ENCODE data around the genes PHTF1, BCAS2 and NHLH2.

DNA sequence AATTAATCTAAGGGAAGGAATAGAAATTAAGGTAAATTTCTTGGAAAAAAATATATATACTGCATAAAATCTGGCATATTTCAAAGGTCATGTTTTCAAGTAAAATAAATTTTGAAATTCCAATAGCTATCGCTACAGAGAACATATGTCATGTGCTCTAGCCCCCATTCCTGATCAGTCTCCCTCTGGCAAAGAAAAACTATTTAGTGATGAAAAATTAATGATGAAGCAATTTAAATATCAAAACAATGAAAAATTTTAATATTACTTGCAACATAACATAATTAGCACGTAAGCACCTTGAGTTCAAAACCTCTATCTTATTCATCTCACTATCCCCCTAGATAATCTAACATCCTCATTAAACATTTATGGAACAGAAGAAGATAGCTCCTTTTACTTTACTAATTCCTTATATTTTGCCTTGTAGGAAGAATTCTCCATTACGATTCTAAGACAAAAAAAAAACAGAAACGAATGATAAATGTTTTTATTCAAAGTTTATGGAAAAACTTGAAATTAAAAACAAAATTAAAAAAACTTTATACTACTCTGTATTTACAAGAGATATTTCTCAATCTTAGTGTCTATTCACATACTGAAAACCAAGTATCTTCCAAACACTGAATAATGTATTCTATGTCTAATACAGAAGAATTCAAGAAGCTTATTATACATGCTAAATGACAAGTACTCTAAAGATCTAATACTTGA, 59.3 kb downstream of the PHTF1 start:
- PRO-cap, result no peak

GRCh38 chr1:113759350-113760484, at the start of gene PHTF1:
TSS of gene PHTF1 (minus strand) at chr1:113759486.
- PRO-cap, result bidirectional peak, plus-strand start at chr1:113759496, minus-strand start at chr1:113759473; bidirectional peak, plus-strand start at chr1:113759609, minus-strand start at chr1:113759545; unidirectional peak, minus-strand start at chr1:113759895; unidirectional peak, minus-strand start at chr1:113759996

- PRO-cap, result no peak
These were observed 1.2 kb downstream of the RSBN1 start for GRCh38 chr1:113811181-113811442.

GRCh38 chr1:113811443-113812352, 578 bp downstream of the RSBN1 start:
- PRO-cap, result unidirectional peak, plus-strand start at chr1:113811886; bidirectional peak, plus-strand start at chr1:113812663, minus-strand start at chr1:113812289

DNA sequence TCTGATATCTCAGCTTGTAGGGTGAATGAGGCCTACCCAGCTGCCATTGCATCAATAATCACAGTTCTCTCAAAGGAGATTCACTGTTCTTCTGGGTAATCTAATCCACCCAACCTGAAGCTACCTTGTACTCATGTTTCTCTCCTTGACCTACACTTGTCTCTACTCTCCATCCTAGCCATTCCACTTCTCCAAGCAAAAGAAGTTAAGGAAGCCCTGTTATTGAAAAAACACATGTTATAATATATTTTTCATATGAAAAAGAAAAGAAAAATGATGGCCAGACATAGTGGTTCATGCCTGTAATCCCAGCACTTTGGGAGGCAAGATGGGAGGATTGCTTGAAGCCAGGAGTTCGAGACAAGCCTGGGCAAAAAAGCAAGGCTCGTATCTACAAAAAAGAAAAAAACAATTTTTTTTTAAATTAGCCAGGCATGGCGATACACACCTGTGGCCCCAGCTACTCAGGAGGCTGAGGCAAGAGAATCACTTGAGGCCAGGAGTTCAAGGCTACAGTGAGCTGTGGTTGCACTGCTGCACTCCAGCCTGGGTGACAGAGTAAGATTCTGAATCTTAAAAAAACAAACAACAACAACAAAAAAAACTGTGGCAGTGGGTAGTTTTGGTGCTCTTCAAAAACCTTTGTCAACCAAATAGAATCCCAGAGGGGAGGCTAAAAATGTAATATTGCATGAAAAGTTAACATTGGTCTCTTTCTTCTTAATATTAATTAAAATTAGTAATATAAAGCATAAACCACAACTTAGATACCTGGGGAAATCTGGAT, 16.7 kb downstream of the BCL2L15 start:
- PRO-cap, result no peak

- PRO-cap, result no peak
These were observed 4.1 kb downstream of the HIPK1 start for GRCh38 chr1:113932825-113933970.

DNA sequence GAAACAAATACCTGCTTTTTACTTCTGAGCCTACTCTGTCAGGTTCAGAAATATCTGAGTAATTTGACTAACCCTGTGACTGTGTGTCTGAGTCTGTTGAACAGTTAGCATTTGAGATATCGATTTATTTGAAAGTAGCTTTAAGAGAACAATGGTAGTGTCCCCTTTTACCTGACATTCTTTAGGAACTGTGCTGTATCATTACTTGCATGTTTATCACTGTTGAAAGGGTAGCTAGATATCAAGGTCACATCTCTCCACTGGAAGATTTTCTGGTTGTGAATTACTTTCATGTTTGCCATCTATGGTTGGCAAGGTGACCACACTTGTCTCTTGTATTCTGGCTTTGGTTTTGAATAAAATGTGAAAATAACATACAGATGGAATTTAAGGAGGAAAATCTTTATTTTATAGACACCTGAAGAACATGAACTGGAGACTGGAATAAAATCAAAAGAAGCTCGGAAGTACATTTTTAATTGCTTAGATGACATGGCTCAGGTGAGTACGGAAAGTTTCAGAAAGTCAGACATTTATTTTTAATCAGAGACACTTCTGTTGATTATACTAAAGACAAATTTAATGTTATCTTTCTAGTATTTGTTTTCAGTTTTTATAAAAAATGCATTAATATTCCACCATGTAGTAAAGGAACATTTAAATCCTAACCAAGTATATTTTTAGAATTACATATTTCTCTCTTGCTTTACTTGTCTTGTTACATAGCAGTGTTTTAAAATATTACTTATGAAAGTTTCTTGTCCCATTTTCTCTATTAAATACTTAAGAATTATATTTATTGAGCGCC, 23.9 kb upstream of the OLFML3 start:
- PRO-cap, result no peak

DNA sequence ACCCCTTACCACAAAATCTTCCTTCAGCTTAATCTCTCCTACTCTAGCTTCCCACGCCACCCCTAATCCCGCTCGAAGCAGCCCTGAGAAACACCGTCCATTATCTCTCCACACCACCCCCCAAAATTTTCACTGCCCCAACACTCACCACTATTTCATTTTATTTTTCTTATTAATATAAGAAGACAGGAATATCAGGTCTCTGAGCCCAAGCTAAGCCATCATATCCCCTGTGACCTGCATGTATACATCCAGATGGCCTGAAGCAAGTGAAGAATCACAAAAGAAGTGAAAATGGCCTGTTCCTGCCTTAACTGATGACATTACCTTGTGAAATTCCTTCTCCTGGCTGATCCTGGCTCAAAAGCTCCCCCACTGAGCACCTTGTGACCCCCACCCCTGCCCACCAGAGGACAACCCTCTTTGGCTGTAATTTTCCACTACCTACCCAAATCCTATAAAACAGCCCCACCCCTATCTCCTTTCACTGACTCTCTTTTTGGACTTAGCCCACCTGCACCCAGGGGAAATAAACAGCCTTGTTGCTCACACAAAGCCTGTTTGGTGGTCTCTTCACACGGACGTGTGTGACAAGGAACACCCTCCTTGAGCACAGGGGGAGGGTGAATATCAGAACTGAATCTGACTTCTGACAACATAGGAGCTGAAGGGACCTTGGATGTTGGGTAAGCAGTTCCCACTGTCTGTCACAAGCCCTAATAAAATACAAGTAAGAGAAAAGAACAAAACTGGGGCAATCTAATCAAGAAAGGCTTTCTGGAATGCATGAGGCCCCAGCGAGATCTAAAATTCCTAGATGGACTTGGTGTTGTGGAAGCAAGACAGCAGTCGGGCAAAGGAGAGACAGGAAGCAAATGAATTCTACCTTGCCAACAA, 52.9 kb downstream of the OLFML3 start:
- PRO-cap, result no peak

DNA sequence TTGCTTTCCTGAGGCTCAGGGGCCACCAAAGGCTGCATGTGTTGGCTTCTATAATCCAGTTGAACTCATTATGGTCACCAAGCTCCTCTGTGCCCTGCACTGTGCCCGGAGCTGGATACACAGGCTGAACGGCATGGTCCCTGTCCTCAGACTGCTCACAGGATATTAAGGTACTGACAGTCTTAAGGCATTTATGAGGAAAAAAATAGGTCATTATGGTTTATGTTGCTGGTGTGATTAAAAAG, 117.1 kb upstream of the SYT6 start:
- PRO-cap, result no peak

DNA sequence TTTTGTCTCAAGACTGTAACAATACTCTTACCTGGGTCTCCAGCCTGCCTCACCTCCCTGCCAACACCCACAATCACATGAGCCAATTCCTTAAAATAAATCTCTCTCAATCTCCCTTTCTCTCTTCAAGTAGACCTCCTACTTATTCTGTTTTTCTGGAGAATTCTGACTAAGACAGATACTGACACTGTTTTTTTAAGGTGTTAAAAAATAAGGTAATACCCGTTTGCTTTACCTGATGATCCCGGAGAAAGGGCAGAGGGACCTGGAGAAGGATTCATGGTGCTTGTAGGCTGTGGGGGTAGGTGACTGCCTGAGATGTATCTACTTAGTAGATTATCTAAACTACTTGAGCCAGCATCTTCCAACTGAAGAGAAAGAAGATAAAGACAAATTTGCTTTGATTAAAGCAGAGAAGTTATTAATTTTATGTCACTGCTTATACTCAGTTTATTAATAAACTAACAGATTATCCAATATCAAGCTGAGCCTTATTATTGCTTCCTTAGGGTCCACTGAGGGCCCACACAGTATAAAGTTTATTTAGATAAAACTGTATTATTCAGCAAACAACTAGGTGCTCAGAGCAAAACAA, 101.0 kb downstream of the TRIM33 start:
- PRO-cap, result no peak

DNA sequence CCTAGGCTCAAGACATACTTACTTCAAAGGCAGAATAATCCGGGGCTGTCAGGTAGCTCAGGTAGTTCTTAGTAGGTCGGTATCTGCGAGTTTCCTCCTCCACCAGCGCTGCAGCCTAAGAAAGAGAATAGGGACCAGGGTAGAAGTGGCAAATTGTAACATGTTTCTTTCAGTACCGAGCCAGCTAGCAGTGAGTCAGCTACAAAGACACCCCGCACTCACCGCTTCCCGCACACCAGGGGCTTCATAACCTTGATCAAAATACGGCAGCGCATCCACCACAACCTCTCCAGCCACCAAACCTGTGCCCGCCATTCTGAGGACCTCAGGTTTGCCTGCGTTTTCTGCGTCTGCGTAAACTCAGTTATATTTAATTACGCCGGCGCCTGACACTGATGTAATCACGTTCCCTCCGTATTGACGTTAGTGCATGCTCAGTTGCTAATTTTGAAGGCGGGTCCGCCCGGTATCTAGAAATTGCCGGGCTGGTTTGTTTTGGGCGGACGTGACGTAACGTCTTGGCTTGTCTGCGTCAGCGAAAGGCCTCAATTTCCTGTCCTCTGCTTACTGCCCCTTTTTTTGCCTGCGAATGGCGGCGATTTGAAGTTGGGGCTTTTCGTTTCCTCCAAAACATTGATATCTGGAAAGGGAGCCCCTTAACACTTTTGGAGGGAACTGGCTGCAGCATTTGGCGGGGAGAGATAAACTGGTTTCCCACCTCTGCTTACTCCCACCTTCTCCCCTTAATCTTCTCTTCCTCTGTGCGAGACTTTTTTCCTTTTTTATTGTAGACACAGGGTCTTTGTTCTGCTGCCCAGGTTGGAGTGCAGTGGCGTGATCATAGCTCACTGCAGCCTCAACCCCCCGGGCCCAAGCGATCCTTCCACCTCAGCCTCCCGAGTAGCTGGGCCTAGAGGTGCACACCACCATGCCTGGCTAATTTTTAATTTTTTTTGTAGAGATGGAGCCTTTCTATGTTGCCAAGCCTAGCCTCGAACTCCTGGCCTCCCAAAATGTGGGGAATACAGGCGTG, at the start of gene BCAS2:
Gene BCAS2, minus strand, starts transcription at position 339 of the 1,033 bp plus-strand sequence.
- PRO-cap, result bidirectional peak, plus-strand start at position 575 of the sequence, minus-strand start at position 333 of the sequence

GRCh38 chr1:114732099-114732972, 15.8 kb upstream of the NRAS start:
- PRO-cap, result no peak

GRCh38 chr1:114737861-114738342, 19.9 kb downstream of the CSDE1 start:
- PRO-cap, result no peak

GRCh38 chr1:114755737-114756356, 1.9 kb downstream of the CSDE1 start:
- PRO-cap, result no peak

GRCh38 chr1:114756889-114757832, 623 bp downstream of the CSDE1 start:
- PRO-cap, result no peak

- PRO-cap, result no peak
These were observed 12.2 kb downstream of the NGF start for GRCh38 chr1:115325752-115326386.

DNA sequence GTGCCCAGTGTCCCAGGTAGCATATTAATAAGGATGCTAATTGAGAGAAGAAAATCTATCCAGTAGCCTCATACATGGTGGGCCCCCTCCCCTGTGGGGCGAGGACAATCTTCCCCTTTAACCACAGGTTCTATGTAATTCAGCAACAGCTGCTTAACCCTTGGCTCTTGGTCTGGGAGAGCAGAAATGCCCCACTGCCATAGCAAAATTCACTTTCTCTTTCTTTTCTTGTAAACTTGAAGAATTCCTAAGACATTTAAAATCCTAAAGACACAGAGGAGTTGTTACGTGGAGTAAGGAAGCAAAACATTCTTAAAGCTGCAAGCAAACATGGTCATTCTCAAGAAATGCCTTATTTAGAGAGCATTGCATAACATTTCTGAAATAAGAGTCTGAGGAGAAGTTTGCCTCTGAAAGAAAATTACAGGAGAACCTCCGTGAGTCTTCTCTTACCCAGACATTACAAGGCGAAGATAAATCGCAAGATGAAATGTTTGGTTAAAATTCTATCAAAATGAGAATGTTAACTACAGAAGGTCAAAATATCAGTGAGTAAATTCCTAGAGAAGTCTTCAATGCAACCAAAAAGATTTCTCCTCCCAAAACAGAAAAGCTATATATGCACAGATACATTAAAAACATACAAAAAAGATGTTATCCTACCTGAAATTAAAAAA, 6.1 kb downstream of the NGF start:
- PRO-cap, result no peak

GRCh38 chr1:115426121-115426893, 88.3 kb upstream of the NGF start:
- PRO-cap, result no peak

- PRO-cap, result no peak
These were observed at the start of gene NHLH2 for GRCh38 chr1:115840608-115841272. TSS of gene NHLH2 (minus strand) at chr1:115841126.

GRCh38 chr1:116333828-116334573, 39.0 kb upstream of the ATP1A1 start:
- PRO-cap, result no peak

Measured in jejunum (tissue), 1 donor.